OCI-LY7 (cell line): ENCODE data around the genes POTEB3 and GOLGA6L1.

GRCh38 chr15:20755933-20756470 lies 110.1 kb downstream of the POTEB2 start:
- PRO-cap, result no peak
- RAMPAGE, long total RNA, result no peak

GRCh38 chr15:21440258-21440937 lies at the start of gene POTEB3:
TSS of gene POTEB3 (minus strand) at chr15:21440499.
- PRO-cap, result no peak
- RAMPAGE, long total RNA, result no peak

DNA sequence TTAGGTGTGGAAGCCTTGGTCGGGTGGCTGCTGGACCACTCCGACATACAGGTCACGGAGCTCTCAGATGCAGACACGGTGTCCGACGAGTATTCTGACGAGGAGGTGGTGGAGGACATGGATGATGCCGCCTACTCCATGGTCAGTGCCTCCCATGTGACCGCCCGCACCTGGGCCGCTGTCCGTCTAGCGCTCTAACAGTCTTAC lies 114.5 kb downstream of the GOLGA6L22 start:
- PRO-cap, result no peak
- RAMPAGE, long total RNA, result no peak

DNA sequence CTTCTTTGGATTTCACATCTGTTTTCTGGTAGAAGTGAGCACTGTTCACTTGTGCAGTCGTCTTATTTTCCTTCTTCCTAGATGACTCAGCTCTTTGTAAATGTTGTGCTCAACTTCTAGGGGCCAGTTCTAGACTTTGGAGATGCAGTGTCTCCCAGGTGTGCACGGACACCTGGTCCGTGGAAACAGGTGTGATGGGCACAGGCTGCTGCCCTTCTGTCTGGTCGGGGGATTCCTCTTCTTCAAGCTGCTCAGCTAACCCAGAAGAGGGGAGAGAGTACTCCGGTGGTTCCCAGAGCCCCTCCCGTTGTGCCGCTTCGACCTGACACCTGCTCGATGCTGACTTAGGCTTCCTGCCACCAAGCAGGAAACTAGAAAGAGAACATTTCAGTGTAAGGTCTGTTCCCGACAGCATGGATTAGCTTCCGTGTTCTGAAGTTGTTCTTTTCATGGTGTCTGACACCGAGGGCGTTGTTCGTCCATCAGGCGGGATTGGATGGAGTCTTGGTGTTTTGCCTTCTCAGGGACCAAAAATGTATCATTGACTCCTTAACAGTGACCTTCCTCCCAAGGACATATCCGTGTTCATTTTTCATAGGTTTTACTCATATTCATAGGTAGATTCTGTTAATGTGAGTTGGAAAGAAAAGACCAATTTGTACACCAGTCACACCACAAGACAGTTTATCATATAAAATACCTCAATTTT lies 10.7 kb upstream of the NIPA2 start:
- PRO-cap, result no peak
- RAMPAGE, long total RNA, result no peak

DNA sequence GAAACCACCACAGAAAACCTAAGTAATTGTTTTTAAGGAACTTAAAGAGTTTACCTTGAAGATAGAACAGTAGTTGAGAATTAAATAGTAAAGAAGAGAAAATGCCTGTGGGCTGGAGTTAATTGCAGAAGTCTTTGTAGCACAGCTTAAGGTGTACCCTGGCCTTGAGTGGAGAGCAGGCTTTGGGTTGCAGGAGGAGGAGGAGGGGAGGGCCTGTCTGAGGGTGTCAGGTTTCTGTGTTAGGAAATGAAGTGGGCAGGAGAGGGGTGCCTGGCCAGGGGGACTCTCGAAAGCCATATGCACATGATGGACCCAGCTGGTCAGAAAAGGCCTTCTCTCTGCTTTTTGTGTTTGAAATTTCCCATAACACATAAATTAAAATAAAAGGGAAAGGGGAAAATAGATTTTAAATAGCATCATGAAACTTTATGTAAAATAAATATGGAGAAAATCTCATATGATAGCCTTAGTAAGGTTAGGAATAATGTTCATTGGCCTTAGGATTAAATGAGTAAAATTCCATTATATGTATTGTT lies 7.1 kb downstream of the NIPA2 start:
- PRO-cap, result no peak
- RAMPAGE, long total RNA, result no peak

DNA sequence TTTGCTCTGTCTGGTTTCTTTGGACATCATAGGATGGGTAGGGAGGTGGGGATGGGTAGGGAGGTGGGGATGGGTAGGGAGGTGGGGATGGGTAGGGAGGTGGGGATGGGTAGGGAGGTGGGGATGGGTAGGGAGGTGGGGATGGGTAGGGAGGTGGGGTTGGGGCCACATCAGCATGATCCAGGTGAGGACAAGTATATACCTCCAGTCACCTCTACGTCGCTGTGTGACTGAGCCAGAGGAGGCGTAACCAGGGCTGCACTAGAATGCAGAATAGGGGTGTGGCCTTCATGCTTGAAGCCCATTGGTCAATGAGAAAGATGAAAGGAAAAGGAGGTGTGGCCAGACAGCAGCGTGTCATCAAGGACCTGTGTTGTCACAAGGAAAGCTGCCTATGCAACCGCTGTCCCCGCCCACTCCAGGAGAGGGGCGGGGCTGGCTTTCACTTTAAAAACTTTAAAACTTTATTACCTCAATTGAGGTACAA lies at the start of gene GOLGA6L1:
TSS of gene GOLGA6L1 (minus strand) at position 268 of the 487 bp plus-strand sequence.
- PRO-cap, result no peak
- RAMPAGE, long total RNA, result no peak

- PRO-cap, result unidirectional peak, minus-strand start at chr15:23477784
- RAMPAGE, long total RNA, result no peak
Measured at GRCh38 chr15:23477729-23477951, 30.6 kb upstream of the GOLGA6L2 start.

GRCh38 chr15:23685834-23686362 lies 1.2 kb downstream of the NDN start:
- PRO-cap, result no peak
- RAMPAGE, long total RNA, result no peak

DNA sequence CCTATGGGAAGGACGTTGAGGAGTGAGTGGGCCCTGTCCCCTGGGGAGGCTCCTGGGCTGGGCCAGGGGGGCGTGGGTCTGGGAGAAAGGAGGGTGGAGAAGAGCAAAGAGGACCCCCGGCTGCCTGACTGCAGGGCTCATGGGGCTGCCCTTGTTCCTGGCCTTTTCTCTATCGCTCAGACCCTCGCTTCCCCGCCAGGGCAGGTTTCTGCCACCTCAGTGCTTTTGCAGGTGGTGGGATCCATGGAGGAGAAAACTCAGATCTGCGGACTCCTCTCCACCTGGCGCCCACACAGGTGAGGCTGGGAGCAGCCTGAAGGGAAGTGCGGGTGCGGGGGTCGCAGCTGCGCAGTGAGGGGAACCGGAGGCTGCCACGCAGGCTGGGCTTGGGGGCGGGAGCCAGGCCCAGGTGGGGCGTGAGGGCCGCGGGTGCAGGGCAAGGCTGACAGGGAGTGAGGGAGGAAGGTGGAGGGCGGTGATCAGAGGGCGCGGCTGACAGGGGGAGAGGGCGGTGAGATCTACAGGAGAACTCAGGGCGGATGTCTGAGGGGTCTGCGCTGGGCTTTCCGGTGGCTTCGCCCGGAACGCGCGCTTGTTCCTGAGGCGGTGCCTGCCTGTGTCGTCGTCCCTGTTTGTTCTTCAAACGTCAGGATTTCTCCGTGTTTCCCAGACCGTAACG lies 248.7 kb upstream of the NPAP1 start:
- PRO-cap, result no peak
- RAMPAGE, long total RNA, result no peak

DNA sequence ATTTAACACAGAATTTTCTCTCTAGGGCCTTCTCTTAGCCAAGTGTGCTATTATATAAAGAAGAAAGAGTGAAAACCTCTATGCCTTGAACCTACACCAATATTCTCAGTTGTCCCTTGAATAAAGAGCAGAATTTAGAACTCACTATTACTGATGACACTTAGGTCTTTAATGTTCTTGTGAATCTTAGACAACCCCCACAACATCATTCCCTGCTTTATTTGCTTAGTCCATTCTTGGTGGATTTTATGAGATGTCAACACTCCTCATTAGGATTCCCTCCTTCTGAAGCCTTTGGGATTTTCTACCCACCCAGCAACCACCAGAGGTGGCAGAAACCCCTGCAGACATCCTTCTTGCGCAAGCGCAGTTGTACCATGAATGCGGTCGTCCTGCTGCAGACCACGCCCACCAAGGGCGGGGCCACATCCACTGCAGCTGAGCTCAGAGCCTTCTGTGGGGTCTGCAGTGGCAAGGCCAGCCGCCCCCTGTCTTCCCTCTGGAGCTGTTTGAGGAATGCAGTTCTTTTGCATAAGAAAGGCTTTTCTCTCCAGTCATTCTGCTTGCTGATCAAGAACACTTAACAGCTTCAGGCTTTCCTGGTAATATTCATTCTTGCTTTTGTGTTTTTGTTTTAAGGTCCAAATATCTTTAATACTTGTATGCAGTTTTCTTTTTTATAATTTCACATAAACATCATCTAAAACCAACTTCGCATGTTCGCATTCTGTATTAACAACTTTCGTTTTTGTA lies 98.5 kb upstream of the SNRPN start:
- PRO-cap, result no peak
- RAMPAGE, long total RNA, result no peak

- PRO-cap, result no peak
- RAMPAGE, long total RNA, result no peak
Measured at GRCh38 chr15:25423662-25424835, 14.8 kb downstream of the UBE3A start.

DNA sequence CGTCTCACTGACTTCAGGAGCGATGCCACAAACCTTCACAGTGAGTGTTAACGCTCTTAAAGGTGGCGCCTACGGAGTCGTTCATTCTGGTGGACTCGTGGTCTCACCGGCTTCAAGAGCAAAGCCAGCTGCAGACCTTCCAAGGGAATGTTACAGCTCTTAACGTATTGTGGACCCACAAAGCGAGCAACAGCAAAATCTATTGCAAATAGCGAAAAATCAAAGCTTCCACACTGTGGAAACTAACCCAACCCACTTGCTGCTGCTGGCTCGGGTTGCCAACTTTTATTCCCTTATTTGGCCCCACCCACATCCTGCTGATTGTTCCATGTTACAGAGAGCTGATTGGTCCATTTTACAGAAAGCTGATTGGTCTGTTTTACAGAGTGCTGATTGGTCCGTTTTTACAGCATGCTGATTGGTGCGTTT lies 64.4 kb upstream of the UBE3A start:
- PRO-cap, result no peak
- RAMPAGE, long total RNA, result no peak

DNA sequence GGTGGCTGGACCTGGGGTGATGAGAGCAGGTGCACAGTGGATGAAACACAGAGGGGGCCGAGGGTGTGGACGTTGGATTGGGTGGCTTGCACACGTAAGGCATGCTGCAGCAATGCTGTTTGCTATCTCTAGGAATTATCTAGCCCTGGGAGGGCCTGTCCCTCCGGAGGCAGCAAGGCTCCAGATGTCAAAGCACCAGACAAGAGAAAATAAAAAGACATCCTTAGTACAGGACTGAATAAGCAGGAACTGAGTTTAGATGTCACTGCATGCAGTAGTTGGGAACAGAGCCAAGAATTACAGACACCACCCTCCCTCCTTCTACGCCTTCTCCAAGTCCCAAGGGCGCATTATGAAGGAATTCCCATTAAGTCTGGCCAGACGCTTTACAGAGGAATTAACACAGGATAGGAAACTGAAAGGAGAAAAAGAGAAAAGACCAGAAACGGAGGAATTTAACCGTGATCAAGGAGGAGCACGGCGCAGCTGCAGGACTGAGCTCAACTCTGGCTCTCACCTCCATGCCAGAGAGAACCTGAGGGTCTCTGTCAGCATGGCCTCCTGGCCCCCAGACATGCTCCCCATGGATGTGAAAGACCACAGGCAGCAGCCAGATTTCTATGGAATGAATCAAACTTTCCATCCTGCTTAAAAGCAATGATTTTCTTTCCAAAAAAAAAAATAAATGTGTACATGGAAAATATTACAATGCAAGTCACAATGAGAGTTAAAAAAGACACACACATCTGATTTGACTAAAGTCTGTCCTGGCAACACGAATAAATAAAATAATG lies 13.8 kb downstream of the ATP10A start:
- PRO-cap, result no peak
- RAMPAGE, long total RNA, result no peak

DNA sequence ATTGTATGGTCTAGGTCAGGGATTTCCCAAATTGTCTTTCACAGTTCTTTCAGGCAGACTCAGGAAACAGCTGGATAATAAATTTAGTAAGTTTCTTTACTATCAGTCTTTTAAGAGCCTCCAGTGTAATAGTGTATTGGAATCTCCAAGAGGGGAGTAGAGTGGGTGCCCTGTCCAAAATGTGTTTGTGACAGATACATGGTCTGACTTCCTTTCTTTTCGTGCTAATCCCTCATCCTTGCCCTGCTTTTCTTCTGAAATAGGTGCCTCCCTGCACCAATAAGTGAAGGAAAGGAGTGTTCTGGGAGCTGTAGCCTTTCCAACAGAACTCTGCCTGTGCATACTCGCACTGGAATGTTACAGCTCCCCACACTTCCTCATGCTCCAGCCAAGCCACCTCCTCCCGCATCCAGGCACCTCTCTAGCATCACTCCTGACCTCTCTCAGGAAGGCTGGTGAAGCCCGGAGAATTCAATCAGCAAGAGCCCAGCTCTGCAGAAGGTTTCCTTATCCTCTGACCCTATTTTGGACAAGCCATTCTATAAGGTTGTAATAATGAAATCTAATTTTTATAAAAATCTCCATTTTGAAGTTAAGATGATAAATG lies 478.0 kb downstream of the GABRG3 start:
- PRO-cap, result no peak
- RAMPAGE, long total RNA, result no peak

DNA sequence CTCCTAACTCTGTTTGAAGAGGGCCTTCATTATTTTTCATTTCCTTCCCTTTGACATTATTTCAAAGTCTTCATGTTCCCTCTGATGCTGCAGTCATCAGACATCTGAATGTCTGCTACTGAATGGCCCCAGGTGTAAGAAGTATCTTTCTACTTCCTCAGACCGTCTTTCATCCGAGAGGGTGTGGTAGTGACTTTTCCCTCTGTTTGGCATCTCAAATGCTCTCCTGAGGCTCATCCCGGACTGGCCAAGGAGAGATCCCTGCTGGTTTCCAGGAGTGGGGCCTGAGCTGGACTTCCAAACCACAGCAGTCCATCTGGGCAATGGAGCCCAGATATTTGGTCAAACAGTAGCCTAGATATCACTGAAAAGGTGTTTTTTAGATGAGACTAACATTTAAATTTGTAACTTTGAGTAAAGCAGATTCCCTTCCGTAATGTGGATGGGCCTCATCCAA lies 433.4 kb downstream of the OCA2 start:
- PRO-cap, result no peak
- RAMPAGE, long total RNA, result no peak

GRCh38 chr15:28299250-28299633 lies 22.7 kb downstream of the HERC2 start:
- PRO-cap, result no peak
- RAMPAGE, long total RNA, result no peak

DNA sequence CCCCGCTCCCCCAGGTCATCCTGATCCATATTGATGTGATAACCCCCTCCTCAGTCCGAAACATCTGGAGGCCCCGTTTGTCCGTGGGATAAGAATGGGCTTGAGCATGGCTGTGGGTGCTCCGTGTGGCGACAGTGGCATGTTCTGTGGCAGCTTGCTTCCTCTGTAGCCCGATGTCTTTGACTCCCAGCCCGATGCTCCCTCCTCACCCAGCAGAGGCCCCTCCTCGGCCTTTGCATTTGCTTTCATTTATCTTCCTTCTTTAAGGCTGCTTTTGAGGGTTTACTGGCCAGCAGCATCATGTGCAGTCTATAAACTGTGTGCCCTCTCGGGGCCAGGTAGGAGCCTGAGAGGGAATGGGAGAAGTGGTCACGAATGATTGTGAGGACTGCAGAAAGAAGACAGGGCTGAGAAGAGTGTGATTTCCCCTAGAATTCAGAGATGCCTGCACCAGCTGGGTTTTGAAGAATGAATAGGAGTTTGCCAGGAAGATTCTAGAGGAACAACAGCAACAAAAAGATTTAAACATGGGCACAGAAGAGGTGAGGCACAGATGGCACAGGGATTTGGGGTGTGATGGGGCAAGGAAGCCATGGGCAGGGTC lies 34.1 kb downstream of the APBA2 start:
- PRO-cap, result no peak
- RAMPAGE, long total RNA, result no peak

DNA sequence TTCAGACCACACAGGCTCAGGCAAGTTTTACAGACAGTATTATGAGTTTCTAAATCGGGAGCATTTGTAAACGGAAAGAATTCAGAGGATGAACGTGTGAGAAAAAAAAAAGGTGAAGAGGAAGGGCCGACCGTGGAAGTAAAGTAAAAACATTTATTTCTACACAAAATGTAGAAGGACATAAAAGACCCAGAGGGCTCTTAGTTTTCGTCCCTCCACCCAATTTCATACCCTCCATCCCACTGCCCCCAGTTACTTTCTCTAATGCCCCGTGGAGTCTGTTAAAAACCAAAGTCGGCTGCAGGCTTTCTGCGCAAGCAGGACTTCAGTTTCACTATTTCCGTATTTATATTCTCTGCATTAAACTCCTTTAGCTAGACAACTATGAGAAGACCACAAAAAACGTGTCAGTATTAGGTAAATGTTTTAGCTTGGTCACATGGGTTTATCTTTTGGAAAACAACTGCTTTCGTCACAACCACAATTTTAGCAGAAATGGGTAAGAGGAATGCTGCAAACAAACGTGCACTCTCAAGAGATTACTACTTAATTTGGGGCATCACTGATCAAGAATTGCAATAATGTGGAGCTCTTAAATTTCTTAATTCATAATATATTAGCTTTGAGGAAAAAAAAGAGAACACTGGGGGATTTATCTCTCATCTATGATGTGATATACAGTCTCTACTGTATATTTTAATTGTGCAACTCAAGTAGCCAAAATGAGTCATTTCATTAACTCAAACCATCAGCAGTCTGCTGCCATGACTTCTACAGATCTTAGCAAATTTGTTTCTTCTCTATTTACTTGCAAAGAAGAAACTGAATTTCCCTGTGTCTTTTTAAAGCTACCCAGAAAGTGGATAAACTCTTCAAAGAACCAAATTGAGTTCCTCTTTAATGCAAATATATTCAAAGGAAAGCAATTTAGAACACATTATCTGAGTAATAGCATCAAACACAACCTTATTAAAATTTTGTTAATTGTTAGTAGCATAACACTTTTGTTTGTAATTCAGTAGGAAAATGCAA lies 720 bp upstream of the NSMCE3 start:
- PRO-cap, result no peak
- RAMPAGE, long total RNA, result no peak

- PRO-cap, result no peak
- RAMPAGE, long total RNA, result no peak
Measured at GRCh38 chr15:29678016-29678637, 107.3 kb upstream of the ENTREP2 start.

- PRO-cap, result no peak
- RAMPAGE, long total RNA, result no peak
Measured at GRCh38 chr15:29796681-29797088, 25.6 kb downstream of the TJP1 start.